SJCRH30 (cell line): ENCODE data around the genes RAB11FIP5, NOTO, FBXO41, NAT8 and BOLA3.

DNA sequence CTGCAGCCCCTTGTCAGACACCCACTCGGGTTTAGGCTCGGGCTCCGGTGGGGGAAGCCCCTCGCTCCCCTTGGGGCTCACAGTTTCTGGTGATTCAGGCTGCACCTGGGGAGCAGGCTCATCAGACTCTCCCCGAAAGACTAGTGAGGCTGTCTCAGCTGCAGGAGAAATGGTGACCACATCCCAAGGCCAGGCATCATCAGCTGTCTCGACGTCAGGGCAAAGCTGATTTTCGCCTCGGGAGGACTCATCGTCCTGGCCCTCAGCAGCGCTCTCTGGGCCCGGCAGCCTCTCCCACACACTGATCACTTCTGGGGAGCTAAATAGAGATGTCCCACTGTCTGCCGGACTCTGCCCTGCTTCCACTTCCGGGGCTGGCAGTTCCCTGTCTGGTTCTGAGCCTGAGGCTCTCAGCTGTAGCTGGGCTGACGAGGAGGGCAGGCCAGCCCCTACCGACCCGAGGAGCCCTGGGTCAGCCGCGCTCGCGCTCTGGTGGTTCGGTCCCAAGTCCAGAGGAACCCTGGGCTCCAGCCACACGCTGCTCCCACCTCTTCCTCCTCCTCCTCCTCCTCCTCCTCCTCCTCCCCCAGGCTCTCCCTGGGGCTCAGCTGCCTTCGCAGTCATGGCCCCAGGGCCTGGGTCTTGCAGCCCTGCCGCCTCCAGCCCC lies 9.2 kb upstream of the SFXN5 start:
- RAMPAGE, long total RNA = no peak

DNA sequence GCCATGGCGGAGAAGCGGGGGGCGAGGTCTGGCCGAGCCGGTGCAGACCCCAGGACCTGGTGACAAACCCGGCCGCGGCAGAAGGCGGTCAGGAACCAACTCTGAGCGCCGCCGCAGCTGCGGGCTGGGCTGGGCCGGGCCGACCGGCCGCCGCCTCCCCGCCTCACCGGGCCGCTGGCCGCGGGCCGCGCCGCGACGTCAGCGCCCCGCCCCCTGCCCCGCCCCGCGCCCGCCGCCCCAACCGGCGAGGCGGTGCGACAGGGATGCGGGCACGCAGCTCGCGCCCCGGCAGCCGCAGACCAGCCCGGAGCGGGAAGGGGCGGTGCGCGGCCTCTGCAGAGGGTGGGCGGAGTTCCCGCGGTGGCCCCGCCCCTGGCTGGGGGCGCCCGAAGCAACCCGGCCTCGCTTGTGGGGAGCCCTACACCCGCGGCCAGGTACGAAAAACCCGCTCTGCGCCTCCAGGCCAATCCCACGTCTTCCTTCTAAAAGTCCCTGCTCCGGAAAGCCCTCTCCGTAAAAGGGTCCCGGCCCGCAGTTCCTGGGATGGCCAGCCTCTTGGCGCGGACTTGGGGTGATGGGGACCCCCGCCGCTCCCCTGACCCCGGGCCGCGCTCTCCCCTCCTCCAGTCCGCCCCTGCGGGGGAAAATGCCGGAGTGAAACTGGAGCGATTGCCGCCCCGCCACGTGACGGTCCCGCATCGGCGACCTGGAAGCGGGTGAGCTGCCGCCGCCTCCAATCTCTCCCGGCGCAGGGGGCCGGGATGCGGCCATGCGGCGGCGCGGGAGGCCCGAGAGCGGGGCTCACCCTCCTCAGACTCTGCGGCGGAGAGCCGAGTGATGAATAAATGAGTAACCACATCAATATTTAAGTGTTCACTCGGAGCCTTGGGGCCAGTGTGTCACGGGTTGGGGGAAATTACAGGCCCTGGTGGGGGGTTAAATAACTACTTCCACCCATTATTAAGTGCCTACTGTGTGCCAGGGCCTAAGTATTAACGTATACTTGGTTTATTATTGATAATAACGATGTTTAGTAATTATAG lies at the start of gene RAB11FIP5:
RAB11FIP5 (minus strand) TSS at position 176 of the 1,043 bp plus-strand sequence.
- RAMPAGE, long total RNA = no peak

GRCh38 chr2:73202073-73202732 lies at the start of gene NOTO:
Gene NOTO, plus strand, starts transcription at chr2:73202574.
- RAMPAGE, long total RNA = no peak

- RAMPAGE, long total RNA = no peak
Observed at GRCh38 chr2:73212300-73212929, 1.6 kb upstream of the SMYD5 start.

- RAMPAGE, long total RNA = no peak
Observed at GRCh38 chr2:73283793-73284994, at the start of gene FBXO41. Gene FBXO41, minus strand, starts transcription at chr2:73284478.

- RAMPAGE, long total RNA = no peak
Observed at GRCh38 chr2:73386522-73387124, 987 bp downstream of the ALMS1 start.

DNA sequence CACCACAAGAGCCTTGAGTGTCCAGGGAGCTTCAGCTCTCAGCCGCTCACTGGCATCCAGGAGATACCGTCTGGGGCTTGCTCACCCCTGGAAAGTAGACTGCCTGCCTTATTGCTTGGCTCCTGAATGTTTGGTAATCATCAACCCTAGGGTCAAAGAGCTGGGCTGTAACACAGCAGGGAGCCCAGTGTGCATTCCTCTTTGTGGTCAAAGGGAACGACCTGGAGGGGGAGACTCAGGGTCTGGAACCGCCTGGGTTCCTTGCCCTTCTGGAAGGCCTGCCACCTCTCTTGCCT lies at the start of gene NAT8:
NAT8 (minus strand) TSS at position 101 of the 296 bp plus-strand sequence.
- RAMPAGE, long total RNA = no peak

- RAMPAGE, long total RNA = no peak
Observed at GRCh38 chr2:73870075-73870600, 22.7 kb upstream of the ACTG2 start.

GRCh38 chr2:73917798-73918747 lies 8.6 kb upstream of the DGUOK start:
- RAMPAGE, long total RNA = no peak

DNA sequence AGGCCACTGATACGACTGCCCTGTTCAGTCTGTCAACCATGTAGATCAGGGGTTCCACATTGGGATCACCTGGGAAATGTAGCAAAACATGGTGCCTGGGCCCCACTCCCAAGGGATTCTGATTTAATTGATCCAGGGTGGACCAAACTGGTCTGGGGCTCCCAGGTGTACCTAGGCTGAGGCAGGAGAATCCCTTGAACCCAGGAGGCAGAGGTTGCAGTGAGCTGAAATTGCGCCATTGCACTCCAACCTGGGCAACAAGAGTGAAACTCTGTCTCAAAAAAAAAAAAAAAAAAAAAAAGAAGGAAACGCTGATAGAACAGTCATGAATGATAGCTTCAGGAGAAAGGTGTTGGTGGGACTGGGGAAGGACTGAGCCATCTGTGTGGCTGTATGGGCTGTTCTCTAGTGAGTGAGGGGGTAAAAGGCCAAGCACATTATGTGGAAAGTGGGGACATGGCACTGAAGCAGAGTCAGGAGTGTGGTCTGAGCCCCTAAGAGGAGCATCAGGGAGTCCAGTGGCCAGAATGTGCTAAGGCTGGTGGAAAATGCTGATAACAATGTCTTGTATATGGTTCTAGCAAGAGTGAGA lies 6.9 kb downstream of the TET3 start:
- RAMPAGE, long total RNA = no peak

DNA sequence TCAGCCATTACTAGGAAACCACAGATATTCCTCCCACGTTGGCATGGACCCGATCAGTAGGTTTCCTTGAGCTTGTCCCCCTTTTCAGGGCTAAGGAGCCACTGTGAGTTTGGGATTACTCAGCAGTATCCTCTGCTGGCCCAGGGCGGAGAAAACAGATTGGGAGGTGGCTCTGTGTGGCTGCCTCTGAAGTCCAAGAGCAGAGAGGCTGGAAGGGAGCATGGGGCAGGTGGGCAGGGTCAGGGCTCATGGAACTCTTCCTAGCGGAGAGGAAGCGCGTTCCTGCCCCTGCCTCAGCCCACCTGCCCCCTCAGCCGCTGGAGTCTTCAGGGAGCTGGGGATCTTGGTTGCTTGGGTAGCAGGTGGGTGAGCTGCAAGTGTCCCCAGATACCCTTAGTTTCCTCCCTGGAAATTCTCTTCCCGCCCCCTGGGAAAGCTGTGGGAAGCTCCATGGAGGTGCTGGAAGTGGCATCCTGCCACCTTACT lies 19.2 kb downstream of the TET3 start:
- RAMPAGE, long total RNA = no peak

DNA sequence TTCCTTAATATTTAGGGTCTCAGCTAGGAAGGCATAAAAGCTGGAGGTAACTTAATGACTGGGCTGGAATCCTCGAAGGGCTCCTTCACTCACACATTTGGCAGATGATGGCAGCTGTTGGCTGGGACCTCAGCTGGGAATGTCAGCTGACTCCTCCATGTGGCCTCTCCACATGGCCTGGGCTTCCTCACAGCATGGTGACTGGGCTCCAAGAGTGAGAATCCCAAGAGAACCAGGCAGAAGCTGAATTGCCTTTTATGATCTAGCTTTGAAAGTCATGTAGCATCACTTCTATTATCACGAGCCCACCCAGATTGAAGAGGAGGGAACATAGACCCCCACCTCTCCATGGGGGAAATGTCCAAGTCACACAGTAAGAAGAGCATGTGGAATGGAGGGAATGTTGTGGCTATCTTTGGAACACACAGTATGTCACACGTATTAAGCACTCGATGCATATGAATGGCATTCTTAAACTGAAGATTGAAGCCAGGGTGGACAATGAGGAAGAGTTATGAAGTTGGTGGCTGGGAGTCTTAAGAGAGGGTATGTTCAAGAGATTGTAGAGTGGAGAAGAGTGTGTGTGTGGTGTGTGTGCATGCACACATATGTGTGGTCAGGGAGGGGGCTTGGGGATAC lies 55.1 kb downstream of the TET3 start:
- RAMPAGE, long total RNA = no peak

- RAMPAGE, long total RNA = no peak
Observed at GRCh38 chr2:74057419-74058397, 73.0 kb downstream of the TET3 start.

GRCh38 chr2:74066494-74066921 lies 81.2 kb downstream of the BOLA3 start:
- RAMPAGE, long total RNA = no peak

DNA sequence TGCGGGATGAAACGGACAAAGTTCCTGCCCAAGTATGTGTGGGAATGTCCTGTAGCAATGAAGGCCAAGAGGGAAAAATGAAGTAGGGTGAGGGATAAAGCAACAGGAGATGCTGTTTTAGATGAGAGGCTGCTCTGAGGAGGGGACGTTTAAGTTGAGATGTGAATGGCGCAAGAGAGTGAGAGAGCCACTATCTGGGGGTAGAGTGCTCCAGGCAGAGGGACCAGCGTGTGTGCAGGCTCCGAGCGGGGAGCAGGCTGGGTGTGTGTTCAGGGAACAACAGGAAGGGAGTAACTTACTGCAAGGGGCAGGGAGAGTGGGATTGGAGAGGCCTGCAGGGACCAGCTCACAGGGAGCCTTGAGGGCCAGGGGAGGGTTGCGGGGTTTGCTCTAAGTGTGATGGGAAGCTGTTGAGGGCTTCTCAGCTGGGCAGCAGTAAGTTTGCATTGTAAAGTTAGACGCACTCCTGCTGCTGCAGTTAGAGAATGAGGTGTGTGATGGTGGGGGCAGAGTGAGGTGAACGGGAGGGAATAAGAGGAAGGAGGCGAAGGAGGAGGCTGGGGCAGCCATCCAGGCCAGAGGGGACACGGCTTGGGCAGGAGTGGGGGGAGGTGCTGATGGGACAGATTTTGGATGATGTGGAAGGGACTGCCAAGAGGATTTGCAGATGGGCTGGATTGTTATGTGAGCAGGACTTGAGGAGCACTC lies 53.5 kb downstream of the BOLA3 start:
- RAMPAGE, long total RNA = no peak

GRCh38 chr2:74147780-74148834 lies at the start of gene BOLA3:
Gene BOLA3, minus strand, starts transcription at chr2:74147912.
- RAMPAGE, long total RNA = start-site peak on the minus strand at chr2:74147877-74147923, 3,192 and 72 reads in 2 replicates

GRCh38 chr2:74156724-74157029 lies 9.0 kb upstream of the BOLA3 start:
- RAMPAGE, long total RNA = no peak

- RAMPAGE, long total RNA = no peak
Observed at GRCh38 chr2:74181562-74182291, 3.0 kb upstream of the MOB1A start.

DNA sequence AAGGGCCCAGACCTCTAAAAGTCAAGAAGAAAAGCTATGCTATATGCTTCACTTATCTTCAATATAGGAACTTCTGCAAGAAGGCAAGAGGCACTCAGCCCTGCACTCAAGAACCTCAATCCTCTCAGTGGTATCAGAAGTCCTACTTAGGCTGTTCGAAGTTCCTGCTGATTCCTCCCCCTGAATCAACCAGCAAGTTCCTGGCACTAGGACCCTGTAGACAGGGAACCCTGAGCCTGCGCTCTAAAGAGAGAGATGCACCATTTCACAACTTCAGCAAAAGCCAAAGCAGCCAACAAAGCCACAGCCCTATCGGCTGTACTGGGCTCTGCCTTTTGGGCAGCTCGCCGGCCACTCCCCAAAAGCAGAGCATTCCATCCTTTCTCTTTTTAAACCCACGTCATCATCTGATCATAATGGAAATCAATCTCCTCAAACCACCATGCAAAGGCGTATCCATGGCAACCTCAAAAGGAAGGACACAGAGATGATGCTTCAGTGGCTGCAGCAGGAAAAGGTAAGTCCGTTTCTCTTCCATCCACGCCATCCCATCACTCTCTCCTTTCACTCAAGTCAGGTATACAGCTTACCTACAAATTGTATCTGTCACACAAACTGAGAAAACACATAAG lies 5.2 kb upstream of the DCTN1 start:
- RAMPAGE, long total RNA = no peak

- RAMPAGE, long total RNA = no peak
Observed at GRCh38 chr2:74420587-74421175, 738 bp downstream of the C2orf81 start.